Metastatic Pancreatic Carcinoma in the Ovary (tissue), 1 donor: ENCODE results near the gene ABCA6.

- PRO-cap = bidirectional peak, plus-strand start at chr17:68020162, minus-strand start at chr17:68019930; unidirectional peak, minus-strand start at chr17:68020496
These were observed 15.4 kb upstream of the KPNA2 start for GRCh38 chr17:68019633-68021003.

DNA sequence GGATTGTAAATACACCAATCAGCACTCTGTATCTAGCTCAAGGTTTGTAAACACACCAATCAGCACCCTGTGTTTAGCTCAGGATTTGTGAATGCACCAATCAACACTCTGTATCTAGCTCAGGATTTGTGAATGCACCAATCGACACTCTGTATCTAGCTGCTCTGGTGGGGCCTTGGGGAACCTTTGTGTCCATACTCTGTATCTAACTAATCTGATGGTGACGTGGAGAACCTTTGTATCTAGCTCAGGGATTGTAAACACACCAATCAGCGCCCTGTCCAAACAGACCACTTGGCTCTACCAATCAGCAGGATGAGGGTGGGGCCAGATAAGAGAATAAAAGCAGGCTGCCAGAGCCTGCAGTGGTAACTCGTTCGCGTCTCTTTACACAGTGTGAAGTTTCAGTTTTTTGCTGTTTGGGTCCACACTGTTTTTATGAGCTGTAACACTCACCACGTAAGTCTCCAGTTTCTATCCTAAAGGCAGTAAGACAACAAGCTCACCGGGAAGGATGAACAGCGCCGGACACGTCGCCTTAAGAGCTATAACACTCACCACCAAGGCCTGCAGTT lies 64.4 kb downstream of the KPNA2 start:
- PRO-cap = no peak

DNA sequence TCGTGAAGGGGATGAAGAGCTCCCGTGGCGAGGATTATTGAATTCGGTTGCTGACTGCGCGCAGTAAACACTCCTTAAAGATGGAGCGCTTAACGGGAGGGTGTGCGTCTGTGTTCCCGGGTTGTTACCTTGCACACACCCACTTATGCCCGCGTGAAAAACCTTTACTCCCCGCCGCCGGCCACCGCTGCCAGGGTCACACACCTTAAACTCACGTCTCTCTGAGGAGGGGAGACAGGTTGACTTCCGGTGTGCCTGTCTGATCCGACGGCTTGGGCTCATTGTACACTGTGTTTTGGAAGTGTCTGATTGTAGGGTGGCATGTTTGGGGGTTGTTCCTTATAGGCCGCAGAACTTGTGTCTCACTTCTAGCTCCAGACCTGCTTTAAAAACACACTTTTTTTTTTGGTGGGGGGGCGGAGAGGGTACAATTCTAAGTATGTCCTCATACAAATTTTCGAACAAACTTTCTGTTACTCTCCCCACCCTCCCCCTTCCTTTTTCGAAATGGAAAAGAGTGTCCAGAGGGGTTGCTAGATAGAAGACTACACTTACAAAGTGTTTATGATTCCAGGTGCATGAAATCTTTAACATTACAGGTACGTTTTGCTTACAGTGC lies 66.9 kb downstream of the KPNA2 start:
- PRO-cap = unidirectional peak, minus-strand start at position 223 of the sequence

DNA sequence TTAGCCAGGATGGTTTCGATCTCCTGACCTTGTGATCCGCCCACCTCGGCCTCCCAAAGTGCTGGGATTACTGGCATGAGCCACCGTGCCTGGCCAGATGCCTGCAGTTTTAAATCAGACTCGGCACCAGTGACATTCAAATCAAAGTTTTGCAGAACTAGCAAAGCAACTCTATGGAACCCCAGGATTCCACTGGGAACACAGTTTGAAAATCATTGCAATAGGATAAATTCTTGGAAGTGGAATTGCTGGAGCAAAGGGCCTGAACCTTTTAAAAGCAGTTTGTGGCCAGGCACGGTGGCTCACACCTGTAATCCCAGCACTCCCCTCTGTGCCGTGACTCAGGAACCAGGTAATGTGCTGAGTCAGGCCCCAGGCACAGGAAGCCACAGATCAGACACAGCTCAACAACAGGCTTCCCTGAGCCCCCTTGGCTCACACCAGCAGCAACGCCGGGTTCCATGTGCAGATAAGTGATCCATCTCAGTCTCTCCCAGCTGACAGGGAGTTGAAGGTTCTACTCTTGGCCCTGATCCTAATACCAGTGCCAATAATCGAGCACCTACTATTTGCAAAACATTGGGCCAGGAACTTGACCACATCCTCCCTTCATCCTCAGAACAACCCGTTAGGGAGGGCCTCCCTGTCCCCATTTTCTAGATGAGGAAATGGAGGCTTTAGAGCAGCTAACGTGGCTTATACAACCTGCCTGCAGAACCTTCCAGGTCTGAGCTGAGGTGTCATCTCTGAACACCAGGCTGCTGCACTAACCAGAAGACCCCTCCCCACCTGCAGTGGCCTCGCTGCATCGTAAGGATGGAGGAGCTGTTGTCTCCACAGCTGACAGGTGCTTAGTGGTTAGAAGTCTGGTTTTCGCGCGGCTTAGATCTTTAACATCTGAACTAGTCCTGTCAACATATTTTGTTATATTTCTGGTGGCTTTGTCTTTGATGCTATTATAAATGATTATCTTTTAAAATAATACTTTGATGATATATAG lies 64.9 kb upstream of the AMZ2 start:
- PRO-cap = no peak

DNA sequence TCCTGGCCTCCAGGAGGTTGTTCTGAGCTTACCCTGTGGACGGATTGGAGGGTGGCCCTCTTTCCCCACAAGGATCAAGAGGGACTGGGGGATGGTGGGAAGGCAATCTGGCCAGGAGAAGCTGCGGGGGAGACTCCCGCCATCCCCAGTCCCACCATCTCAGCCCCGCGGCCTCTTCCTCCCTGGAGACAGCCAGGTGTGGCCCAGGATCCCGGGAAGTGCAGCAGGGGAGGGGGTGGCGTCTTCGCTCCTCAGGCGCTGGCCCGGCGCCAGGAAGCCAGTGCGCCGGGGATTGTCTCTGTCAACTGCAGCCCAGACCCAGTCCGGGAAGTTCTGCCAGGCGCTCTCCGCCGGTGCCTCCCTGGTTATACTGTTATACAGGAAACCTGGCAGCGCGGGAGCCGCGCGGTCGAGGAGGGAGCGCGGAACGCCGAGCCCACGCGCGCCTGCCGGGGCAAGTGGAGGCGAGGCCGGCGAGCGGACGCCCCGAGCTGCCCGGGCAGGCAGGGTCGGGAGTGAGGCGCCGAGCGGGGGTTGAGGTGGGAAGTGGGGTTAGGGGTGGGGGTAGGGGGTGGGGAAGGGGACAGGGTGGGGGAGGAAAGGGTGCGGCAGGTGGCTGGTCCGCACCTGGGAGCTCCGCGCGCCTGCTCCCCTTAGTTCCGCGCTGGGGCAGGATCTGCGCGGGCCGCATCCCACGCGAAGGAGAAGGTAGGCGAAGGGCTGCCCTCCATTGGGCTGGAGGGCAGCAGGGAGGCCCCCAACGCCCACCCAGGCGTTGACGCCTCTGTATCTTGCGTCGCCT lies 51.7 kb upstream of the AMZ2 start:
- PRO-cap = no peak

- PRO-cap = no peak
These were observed 48.1 kb upstream of the AMZ2 start for GRCh38 chr17:68199677-68200131.

DNA sequence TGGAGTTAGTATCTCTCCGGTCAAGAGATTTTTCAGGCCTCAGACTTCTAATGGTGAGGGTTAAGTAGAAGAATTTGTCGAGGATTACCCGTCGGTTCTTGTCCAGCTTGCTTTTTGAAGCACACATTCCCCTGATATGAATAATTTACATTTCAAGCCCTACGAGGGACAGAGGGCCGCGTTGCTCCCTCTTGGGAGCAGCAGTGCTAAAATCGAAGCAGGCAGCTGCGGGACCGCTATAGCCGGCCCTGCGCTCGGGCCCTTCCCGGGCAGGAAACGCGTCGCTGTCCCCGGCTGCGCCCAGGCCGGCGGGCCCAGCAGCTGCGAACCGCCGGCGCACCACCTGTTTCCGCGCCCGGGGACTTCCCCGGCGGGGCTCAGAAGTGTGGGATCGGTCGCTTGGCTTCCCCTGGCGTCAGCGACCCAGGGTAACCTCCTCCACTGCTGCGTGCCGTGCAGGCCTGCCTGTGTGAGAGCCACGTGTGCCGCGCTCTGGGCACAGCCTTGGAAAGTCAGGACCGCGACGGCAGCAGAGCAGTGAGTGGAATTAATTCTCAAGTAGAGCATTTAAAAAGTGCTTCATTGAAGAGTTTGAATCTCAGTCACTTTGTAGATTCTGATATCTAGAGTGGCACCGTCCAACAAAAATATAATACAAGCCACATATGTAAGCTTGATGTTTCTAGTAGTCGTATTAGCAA lies 11.2 kb downstream of the AMZ2 start:
- PRO-cap = no peak

GRCh38 chr17:68295971-68296497 lies 4.7 kb downstream of the ARSG start:
- PRO-cap = no peak

- PRO-cap = no peak
These were observed 55.2 kb downstream of the ARSG start for GRCh38 chr17:68346256-68347038.

DNA sequence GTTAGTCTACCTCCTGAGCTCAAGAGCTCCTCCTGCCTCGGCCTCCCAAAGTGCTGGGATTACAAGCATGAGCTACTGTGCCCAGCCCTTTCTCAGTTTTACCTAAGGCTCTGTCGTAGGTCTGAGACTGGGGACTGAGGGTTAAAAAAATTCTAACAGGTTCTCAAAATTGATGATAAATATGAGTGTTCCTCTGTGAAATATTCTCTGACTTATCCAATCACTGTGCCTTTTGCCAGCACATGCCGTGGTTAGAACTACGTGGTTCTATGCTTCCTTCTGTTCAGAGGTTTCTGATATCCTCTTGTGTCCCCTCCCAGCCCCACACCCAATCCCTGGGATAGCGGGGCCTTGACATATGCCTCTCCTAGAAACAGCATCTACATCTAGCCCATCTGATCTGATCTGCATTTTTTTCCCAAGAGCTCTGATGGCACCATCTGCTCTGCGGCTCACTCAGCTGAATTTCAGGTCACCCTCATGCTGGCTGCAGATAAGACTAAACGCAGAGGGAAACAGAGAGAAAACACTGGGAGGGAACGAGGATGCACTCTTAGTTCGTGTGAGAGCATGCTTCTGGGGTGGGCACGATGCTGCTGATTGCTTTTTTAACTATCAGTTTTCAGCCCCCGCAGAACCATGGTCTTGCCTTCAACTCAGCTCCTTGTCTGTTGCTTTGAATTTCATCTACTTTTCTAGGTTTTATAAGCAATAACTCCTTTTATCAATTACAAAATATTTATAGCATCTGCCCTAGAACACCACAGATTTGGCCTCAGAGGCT lies 10.7 kb downstream of the WIPI1 start:
- PRO-cap = no peak

- PRO-cap = no peak
These were observed 11.0 kb upstream of the WIPI1 start for GRCh38 chr17:68468106-68468805.

GRCh38 chr17:68519833-68520339 lies 7.7 kb downstream of the PRKAR1A start:
- PRO-cap = no peak

DNA sequence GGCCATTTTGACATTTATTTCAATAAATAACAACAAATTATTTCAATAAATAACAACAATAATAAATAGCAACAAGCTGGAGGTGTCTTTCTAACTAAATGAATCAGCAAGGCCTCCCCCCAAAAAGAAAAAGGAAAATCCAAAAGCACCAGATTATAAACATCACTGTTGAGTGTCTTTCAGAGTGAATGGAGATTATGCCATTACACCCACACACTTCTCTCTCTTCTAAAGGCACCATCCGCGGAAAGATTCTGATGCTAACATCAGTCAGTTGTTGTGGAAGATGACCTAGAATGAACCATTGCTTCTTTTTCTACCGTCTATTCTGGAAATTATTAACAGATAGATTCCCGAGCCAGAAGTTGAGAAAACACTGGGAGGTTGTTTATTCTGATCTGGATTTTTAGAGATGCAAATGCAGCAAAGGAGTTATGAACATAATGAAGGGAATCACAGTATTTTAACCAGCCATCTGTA lies 60.8 kb upstream of the FAM20A start:
- PRO-cap = no peak

DNA sequence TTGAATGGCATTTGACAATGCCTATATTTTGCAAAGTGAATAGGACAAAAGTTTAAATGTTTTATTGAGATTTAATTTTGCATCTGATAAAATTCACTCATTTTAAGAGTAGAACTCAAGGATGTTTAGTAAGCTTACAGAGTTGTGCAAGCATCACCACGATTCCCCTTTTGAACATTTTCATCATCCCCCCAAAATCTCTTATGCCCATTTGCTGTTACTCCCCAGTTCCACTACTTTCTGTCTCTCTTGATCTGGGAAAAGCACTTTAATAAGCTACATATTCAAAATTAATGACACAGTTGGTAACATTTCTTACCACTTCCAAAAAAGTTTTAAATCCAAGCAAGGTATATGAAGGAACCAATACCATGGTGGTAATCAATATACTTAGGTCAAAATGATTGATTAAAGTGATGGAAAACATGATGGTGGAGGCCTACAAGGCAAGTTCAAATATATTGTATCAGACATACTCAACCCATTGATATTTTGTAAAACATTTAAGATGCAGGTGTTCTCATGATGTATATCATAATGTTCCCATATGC lies 30.2 kb upstream of the ABCA9 start:
- PRO-cap = no peak

- PRO-cap = no peak
These were observed at the start of gene ABCA6 for GRCh38 chr17:69141644-69142398. Gene ABCA6 (minus strand): TSS chr17:69141895.

DNA sequence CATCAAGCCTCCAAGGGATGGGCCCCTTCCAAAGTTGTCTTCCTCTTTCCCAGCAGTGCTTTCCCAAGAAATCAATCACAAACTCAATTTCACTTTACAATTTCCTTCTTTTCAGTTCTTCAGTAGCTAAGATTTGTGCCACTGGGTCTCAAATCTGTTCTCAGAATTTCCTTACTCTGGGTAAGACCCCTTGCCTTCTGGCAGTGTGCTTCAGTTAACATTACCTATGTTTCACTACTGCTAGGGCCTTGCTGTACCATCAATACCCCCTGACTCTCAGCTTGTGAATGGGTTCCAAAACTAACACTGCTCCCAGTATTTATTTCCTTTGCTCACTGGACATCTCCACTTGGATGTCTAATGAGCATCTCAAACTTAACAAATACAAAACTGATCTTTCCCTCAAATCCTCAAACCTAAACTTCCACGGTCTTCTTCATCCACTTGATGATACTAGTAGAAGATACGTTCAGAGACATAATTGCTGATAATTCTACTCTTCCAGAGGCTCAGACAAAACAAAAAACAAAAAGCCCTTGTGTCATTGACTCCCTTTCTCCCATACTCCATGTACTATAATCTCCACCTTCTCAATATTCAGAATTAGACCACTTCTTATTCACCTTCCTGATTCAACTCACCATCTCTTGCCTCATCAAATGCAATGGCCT lies 12.2 kb upstream of the ABCA10 start:
- PRO-cap = no peak

DNA sequence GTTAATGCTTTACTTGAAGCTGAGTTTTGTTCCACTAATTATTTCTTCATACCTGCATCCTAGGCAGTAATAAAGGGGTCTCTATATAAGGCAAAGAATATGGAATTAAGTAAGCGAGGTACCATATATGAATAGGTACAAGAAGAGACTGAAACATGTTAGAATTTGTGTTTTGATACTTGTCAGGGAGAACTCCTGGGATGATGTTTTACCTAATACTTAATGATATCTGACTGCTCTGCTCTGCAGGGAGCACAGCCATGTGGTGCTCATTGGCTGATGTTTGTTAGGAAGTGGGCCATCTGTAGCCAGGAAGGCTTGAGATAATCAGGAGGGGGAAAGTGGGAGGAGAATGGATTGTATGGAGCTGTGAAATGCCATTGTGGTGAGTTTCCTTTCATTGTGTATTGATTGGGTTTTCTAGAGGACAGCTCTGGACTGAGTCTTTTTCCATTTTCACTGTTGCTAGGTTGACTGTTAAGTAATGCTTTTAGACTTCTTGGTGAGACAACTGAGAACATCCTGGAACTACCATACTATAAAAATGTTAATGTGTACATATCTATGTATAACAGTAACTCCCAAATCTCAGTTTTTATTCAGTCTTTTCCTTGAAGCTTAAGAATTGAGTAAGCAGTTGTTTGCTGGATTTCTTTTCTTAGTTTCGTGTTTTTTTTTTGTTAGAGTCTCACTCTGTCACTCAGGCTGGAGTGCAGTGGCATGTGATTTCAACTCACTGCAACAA lies 52.8 kb downstream of the MAP2K6 start:
- PRO-cap = no peak

GRCh38 chr17:70104682-70105612 lies 29.9 kb downstream of the KCNJ16 start:
- PRO-cap = no peak

- PRO-cap = no peak
These were observed 265.8 kb downstream of the KCNJ2 start for GRCh38 chr17:70435162-70435446.

DNA sequence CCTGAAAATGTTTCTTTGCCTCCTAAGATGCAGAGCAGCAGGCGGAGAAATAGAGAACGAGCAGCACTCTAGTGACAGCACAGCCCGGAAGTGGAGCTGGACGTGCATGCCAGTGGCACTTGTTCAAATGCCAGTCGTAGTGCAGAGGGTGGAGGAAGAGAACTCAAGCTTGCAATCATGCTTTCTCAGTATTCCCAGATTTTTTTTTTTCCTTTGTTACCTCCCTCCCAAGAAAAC lies 182.2 kb upstream of the SOX9 start:
- PRO-cap = unidirectional peak, minus-strand start at position 92 of the sequence